MCF 10A (cell line): ENCODE results near the genes CTNNAL1 and TMEM245.

DNA sequence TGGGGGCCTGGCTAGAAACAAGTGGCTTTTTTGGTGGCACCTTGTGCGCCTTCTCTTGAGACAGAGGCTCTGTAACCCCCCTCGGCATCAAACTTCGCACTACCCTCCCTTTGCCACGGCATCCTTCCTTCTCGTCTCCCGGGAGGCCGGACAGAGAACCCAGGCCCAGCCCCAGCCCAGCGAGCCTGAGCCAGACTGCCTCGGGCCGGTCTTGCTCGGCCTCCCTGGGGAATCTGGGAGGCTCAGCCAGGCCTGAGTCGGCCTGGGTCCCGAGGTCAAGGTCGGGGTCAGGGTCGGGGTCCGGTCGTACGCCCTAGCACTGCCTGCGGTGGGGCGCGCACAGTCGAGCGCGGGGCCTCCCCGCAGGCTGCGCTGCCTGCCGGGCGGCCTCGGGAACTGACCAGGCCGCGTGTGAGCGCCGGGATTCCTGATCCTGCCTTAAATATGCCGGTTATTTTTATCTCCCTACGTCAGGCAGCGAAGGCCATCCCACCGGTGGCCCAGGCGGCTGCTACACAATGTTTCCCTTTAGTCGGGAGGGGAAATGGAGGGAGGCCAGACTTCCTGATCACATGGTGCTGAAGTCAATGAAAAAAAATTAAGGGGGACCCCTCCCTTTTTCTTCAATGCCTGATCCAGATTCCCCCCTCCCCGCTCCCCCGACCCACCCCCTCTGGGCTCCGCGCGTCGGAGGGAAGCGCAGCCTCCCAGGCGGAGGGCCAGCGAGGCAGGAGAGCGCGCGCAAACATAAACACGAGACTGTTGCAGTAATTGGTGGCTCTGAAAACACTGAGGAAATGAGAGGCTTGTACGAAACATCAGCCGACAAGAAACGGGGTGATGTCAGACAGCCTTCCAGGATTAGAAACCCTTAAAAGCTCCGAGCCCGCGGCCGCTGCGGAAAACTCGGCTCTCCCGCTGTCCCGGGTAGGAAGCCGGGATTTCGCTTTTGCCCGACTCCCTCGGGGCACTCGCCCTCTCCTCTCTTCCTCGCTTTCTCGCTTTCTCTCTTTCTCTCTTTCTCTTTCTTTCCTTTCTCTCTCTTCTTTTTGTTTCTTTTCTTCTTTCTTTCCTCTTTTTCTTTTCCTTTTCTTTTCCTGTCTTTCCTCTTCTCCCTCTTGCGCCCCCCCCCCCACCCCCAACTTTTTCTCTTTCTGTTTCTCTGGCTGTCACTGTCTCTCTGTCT is 148.1 kb upstream of the KLF4 start:
- PRO-cap = no peak
- RRBS = 85% methylated on average over 24 of the region's 71 CpGs

- PRO-cap = no peak
- RRBS = no CpG with 5 or more reads among the region's 2 CpGs
These were observed 185.3 kb upstream of the KLF4 start for GRCh38 chr9:107674999-107675213.

DNA sequence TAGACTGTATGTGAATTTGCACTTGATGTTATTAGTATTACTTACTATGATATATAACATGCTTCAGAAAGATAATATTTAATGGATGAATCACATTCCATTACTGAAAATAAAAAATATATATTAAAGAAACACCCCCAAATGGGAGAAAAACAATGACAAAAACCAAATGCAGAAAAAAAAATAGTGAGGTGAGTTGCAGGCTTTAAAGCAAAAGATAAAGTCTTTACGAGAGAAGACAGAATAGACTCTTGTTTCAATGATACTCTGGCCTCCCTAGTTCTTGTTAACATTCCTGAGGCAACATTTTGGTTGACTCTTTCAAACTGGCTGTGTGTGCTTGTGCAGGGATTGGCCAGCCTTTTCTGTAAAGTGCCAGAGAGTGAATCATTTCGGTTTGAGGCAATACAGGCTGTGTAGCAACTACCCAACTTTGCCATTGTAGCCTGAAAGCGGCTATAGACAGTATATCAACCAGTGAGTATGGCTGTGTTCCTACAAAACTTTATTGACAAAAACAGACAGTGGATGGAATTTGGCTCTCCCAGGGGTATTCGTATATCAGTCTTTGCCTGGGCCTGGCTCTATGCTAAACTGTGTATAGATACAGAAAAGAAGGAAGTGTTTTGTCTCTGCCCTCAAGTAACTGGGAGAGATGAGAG is 567.8 kb upstream of the KLF4 start:
- PRO-cap = bidirectional peak, plus-strand start at position 439 of the sequence, minus-strand start at position 278 of the sequence
- RRBS = no CpG with 5 or more reads among the region's 4 CpGs

GRCh38 chr9:108213385-108213796 is 642.4 kb downstream of the ACTL7B start:
- PRO-cap = no peak
- RRBS = no CpG with 5 or more reads among the region's 2 CpGs

DNA sequence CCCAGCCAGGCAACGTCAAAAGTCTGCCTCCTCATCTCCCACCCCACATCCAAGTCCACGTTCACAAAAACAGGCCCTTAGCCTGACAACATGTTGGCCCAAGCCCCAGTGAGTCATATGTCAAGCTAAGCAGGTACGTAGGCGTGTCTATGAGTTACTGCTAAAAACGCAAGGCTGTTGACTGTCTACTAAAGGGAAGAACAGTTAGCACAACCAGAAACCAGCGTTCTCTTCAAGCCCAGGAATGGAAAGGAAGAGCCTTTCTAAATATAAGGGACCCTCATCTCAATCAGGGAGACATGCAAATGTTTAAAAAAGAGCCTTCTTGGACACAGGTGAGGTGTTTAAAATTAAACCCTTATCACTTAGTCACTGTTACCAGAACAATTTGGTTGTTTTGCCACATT is 303.0 kb downstream of the ACTL7B start:
- PRO-cap = bidirectional peak, plus-strand start at position 197 of the sequence, minus-strand start at position 53 of the sequence
- RRBS = no CpG with 5 or more reads among the region's 6 CpGs

- PRO-cap = no peak
- RRBS = no CpG with 5 or more reads among the region's 19 CpGs
These were observed 229.0 kb downstream of the ACTL7B start for GRCh38 chr9:108626582-108627309.

GRCh38 chr9:108710182-108710452 is 145.7 kb downstream of the ACTL7B start:
- PRO-cap = no peak

- PRO-cap = no peak
- RRBS = no CpG with 5 or more reads among the region's 8 CpGs
These were observed 14.4 kb downstream of the ELP1 start for GRCh38 chr9:108919390-108920139.

- PRO-cap = no peak
- RRBS = no CpG with 5 or more reads among the region's 2 CpGs
These were observed 18.6 kb downstream of the CTNNAL1 start for GRCh38 chr9:108994712-108995108.

- PRO-cap = bidirectional peak, plus-strand start at chr9:109013763, minus-strand start at chr9:109013499
- RRBS = 2% methylated on average over 20 of the region's 99 CpGs
These were observed at the start of gene CTNNAL1 for GRCh38 chr9:109013002-109014155. Gene CTNNAL1 (minus strand): TSS chr9:109013499.

- PRO-cap = no peak
- RRBS = no CpG with 5 or more reads among the region's 4 CpGs
These were observed 40.7 kb downstream of the TMEM245 start for GRCh38 chr9:109078675-109079730.

GRCh38 chr9:109119795-109120557 is at the start of gene TMEM245:
Gene TMEM245 (minus strand): TSS chr9:109119947.
- PRO-cap = bidirectional peak, plus-strand start at chr9:109119926, minus-strand start at chr9:109119950
- RRBS = no CpG with 5 or more reads among the region's 51 CpGs

GRCh38 chr9:109286112-109287045 is 34.5 kb downstream of the EPB41L4B start:
- PRO-cap = no peak
- RRBS = no CpG with 5 or more reads among the region's 11 CpGs

GRCh38 chr9:109317999-109318834 is 2.6 kb downstream of the EPB41L4B start:
- PRO-cap = no peak
- RRBS = no CpG with 5 or more reads among the region's 14 CpGs

DNA sequence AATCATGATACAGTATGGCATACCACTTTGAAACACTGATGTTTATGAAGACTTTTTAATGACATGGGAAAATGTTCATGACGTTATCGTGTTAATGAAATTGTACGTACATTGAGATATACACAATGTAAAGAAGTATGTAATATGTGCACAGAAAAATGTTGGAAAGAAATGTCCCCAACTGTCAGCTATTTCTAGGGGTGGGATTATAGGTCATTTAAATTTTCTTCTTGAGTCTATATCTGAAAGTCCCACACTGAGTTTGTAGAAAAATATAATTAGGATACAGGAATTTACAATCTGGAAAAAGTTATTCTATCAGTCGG is 25.6 kb upstream of the EPB41L4B start:
- PRO-cap = no peak
- RRBS = no CpG with 5 or more reads among the region's 4 CpGs

GRCh38 chr9:109483603-109484442 is 14.3 kb downstream of the PTPN3 start:
- PRO-cap = no peak
- RRBS = no CpG with 5 or more reads among the region's 18 CpGs

- PRO-cap = no peak
- RRBS = no CpG with 5 or more reads among the region's 3 CpGs
These were observed 9.3 kb downstream of the PTPN3 start for GRCh38 chr9:109488749-109489271.

DNA sequence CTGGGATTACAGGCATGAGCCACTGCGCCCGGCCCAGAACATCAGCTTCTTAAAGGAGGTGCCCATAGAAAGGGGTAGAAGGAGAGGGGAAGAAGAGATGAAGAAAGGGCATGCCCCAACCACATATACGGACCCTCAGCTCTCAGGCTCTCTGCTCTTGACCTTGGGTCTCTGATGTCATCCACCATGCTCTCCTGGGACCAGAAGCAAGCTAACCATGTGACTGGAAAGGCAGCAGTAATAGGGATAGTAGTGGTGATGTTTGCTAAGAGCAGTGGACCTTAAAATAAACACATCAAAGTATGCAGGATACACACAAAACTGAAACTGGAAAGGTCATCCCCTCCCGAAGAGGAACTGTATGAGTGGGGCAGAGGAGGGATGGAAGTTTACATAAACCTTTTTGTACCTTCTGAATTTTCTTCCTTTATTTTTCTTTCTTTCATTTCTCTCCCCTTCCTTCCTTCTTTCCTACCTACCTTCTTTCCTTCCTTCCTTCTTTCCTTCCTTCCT is 8.0 kb upstream of the PTPN3 start:
- PRO-cap = no peak
- RRBS = no CpG with 5 or more reads among the region's 4 CpGs

GRCh38 chr9:109507254-109507855 is 9.2 kb upstream of the PTPN3 start:
- PRO-cap = no peak
- RRBS = no CpG with 5 or more reads among the region's 10 CpGs

DNA sequence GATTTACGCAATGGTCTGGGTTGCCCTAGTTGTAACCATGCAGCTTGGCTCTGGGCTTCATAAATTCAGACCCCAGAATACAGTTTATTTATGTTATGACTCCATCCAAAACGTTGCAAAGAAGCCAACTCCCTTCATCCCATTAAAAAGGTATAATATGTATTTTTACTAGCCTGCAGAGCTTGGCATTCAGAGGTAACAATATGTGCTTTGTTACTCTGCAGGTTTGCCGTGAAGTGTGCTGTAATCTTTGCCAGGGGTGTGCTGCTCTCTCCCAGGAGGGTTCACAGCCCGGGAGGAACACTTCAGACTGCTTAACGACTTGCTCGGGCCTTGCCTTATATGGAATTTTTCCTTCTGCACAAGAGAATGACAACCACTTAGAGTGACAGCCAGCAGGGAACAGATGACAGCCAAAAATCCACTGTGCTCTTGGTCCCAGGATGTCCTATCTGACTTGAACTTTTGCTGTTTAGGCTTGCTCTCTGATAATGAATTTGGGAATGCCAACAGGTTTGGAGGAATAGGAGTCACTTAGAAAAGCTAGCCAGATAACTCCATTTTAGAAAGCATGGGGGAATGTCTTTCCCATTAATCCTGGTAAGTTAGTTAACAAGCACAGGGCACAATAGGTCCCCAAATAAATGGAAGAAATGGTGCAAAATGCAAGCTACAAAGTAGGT is 34.1 kb upstream of the PALM2AKAP2 start:
- PRO-cap = no peak
- RRBS = no CpG with 5 or more reads among the region's 6 CpGs